Cardiac atrium fibroblast (primary cell): ENCODE measurements around a stretch of chr12.

DNA sequence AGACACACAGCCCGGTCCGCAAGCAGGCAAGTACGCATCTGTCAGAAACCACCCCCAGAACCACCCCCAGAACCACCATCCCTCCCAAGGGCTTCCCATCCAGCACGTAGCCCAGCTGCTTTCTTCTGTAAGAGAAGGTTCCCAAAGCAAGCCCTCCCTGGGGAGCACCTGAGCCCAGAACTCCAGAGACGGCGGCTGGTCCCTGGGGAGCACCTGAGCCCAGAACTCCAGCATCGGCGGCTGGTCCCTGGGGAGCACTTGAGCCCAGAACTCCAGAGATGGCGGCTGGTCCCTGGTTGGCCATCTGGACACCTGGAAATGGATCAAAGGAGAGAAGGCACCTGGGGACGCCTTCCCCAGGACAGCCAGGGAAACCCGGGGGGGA, 2.6 kb upstream of the FBRSL1 start:
- RAMPAGE, long total RNA, result no peak

DNA sequence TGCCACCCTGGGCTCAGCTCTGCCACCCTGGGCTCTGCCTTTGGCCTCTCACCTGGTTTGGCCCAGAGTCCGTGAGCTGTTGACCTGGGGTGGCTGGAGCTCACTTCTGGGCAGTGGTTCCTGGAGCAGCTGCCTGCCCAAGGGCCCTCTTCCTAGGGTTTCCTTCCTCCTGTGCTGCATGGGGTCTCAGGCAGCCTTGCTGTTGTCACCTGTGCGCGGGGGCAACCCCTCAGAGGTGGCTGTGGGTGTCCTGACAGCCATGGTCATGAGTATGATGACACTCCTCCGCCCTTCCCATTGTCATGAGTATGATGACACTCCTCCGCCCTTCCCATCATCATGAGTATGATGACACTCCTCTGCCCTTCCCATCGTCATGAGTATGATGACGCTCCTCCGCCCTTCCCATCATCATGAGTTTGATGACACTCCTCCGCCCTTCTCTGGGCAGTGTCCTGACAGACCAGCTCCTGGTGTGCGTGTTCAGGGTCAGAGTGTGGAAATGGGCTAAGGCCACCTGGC, 39.9 kb downstream of the FBRSL1 start:
- RAMPAGE, long total RNA, result no peak

- RAMPAGE, long total RNA, result no peak
Measured at GRCh38 chr12:132608141-132608743, 2.1 kb downstream of the LRCOL1 start.

GRCh38 chr12:132768883-132769475, 7.3 kb upstream of the ANKLE2 start:
- RAMPAGE, long total RNA, result no peak

GRCh38 chr12:132798219-132798590, 30.5 kb downstream of the GOLGA3 start:
- RAMPAGE, long total RNA, result no peak

DNA sequence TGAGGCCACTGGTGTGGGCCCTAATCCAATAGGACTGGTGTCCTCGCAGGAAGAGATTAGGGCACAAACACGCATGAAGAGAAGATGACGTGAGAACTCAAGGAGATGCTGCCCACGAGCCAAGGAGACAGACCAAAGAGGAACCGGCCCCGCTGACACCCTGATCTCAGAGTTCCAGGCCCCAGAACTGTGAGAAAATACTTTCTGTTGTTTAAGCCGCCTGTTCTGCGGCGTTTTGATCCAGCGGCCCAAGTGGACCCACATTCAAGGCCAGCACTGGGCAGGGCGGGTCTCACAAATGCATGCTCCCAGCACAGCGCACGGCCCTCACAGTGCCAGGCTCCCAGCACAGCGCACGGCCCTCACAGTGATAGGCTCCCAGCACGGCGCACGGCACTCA, 6.8 kb upstream of the GOLGA3 start:
- RAMPAGE, long total RNA, result no peak

- RAMPAGE, long total RNA, result no peak
Measured at GRCh38 chr12:132907952-132908649, 20.7 kb upstream of the CHFR start.

DNA sequence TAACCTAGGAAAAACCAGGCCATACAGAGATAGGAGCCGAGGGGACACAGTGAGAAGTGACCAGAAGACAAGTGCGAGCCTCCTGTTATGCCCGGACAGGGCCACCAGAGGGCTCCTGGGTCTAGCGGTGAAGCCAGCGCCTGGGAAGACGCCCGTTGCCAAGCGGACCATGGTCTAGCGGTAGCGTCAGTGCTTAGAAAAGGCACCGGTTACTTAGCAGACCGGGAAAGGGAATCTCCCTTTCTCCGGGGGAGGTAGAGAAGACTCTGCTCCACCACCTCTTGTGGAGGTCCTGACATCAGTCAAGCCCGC, 9.2 kb upstream of the ZNF26 start:
- RAMPAGE, long total RNA, result no peak

DNA sequence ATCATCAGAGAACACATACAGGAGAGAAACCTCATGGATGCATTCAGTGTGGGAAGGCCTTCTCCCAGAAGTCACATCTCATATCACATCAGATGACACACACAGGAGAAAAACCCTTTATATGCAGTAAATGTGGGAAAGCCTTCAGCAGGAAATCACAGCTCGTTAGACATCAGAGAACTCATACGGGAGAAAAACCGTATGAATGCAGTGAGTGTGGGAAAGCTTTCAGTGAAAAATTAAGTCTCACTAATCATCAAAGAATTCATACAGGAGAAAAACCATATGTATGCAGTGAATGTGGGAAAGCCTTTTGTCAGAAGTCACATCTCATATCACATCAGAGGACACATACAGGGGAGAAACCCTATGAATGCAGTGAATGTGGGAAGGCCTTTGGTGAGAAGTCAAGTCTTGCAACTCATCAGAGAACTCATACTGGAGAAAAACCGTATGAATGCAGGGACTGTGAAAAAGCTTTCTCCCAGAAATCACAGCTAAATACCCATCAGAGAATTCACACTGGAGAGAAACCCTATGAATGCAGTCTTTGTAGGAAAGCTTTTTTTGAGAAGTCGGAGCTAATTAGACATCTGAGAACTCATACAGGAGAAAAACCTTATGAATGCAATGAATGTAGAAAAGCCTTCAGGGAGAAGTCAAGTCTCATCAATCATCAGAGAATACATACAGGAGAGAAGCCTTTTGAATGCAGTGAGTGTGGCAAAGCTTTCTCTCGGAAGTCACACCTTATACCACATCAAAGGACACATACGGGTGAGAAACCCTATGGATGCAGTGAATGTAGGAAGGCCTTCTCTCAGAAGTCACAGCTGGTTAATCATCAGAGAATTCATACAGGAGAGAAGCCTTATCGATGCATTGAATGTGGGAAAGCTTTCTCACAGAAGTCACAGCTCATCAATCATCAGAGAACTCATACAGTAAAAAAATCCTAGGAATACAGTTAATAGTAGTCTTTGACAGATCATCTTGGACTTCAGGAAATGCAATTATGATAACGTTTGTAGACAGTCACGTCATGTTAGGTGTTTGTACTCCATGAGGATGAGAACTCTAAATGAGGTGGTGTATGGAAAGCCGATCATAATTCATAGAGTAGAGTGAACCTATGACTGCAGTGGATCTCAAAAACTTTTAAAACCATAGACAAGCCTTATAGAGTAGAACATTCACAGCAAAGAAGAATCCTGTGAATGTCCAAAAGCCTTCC, 21.1 kb downstream of the ZNF84 start:
- RAMPAGE, long total RNA, result no peak

GRCh38 chr12:133092002-133092354, 11.3 kb downstream of the ZNF140 start:
- RAMPAGE, long total RNA, result no peak

DNA sequence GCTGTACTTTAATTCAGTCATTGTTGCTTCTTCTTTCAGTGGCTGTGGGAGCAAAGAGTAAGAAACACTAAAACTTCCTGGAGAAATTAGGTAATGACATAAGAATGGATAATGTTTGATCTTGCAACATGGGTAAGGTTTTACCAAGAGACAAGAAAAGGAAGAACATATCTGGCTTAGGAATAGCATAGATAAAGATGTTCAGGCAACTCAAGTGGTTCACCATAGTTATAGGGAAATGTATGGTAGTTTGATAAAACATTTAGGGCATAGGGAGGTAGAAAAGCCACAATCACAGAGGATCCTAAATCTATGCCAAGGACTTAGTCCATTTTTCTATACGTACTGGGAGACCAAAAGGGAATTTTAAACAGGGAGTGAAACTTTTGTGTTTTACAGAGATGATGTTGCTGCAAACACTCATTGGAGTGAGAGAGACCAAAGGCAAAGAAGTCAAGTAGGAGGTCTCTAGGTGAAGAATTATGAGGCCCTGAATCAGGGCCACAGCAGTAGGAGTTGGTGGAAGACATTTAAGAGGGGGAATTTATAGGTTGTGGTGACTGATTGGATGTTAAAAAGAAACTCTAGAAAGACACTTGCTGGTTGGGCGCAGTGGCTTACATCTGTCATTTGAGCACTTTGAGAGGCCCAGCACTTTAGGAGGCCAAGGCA, 8.9 kb downstream of the ZNF10 start:
- RAMPAGE, long total RNA, result no peak

GRCh38 chr12:133141302-133141827, 10.9 kb downstream of the ZNF10 start:
- RAMPAGE, long total RNA, result no peak